M059J (cell line): ENCODE data around the gene RSPH3.

- RAMPAGE, long total RNA: no peak
Observed at GRCh38 chr6:157840575-157842013, 18.0 kb downstream of the SNX9 start.

DNA sequence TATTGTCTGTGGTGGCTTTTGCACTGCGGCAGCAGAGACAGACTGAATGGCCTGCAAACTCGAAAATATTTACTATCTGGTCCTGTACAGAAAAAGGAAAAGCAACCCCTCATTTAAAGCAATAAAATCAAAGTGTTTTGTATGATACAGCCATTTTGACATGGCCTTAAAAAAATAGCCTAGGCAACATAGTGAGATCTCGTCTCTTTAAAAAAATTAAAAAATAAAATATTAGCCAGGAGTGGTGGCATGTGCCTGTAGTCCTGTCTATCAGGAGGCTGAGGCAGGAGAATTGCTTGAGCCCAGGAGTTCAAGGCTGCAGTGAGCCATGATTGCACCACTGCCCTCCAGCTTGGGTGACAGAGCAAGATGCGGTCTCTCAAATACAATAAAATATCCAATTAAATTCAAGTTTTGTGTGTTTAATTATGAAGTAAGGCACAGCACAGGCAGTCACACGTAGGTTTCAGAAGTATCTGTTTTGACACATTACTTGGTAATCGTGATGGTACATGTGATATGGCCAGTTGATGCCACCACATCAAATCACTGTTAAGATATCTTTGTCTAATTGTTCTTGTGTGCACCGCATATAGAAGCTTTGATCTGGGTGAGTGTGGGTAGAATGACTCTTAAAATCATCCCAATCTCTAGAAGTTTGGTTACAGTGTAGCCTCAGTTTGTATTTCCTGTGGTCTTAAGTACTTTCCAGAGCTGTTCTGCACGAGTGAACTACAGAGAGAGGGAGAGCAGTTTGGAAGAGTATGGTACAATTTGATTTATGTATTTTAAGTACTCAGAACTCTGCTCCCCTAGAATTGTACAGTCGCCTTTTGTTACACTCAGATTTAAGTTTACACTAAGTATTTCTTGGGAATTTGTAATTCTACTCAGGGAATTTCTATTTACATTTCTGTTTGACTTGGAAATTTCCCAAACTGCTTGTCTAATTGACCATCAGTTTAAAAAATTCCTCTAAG, 37.3 kb downstream of the SNX9 start:
- RAMPAGE, long total RNA: no peak

DNA sequence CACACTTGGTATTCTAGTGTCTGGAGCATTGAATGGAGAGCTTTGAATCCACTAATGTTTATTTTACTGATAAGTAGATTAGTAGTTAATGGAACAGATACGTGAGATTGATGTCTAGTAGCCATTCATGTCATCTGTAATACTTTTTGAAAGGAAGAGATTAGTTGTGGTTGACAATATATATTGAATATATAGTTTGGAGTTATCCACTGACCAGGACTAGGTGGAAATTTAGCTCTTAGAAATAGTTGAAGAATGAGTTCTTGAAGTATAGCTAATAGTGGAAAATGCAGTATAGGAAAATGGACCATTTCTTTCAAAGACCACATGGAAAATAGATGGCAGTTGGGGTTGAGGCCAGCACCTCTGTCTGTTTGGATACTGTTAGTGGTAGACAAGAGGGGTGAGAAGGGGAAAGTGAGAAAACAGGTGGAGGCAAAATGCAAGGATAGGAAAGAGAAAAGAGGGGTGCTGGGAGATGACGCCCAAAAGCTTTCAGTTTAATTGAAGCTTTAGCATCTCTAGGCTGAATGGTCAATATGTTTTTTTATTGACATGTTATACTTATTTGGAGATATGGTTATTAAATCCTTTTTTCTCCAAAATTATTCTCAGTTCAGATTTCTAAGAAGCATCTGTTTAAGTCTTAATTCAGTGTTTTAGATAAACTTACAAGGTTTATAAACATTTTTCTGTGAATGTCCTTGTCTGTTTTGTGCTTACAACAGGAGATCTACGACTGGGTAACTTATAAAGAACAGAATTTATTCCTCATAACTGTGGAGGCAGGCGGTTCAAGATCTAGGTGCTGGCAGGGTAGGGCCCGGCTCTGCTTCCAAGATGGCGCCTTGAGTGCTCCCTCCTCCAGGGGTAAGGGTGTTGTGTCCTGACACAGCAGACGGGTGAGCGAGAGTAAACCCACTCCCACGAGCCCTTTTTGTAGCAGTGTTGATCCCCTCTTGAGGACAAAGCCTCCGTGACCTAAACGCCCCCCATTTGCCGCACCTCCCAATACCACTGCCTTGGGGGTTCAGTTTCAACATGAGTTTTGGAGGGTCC, 40.6 kb downstream of the SNX9 start:
- RAMPAGE, long total RNA: no peak

GRCh38 chr6:157944650-157945599, 36.7 kb upstream of the SYNJ2 start:
- RAMPAGE, long total RNA: no peak

DNA sequence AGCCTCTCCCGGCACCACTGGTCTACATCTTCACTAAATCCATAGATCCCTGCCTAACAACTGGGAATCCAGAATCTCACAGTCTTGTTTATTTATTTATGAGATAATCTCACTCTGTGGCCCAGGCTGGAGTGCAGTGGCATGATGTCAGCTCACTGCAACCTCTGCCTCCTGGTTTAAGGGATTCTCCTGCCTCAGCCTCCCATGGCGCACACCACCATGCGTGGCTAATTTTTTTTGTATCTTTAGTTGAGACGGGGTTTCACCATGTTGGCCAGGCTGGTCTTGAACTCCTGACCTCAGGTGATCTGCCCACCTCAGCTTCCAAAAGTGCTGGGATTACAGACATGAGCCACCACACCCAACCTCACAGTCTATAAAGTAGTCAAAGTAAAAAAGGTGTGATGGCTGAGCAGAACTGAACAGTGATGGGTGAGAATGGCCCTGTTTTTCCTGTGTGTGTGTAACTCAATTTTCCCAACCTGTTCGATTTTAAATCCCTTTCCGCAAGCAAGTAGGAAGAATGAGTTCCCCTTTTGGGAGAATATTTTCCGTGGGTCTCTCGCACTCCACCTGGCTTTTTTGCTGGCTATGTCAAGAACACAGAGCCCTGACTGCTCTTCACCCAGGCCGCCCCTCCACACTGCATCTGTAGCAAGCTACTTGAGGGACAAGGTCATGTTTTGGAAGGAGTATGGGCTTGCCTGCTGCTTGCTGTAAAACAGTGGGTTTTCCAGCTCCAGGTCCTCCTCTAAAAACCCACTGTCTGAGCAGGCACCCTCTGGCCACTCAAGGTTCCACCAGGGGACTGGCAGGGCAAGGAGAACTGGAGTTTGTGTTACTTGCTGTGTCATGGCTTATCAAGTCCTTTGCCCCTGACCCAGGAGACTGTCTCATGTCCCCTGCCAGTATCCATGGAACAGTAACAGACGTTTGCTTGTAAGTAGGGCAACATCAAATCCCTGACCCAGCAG, 35.8 kb upstream of the SYNJ2 start:
- RAMPAGE, long total RNA: no peak

GRCh38 chr6:157953730-157954073, 28.0 kb upstream of the SYNJ2 start:
- RAMPAGE, long total RNA: no peak

- RAMPAGE, long total RNA: no peak
Observed at GRCh38 chr6:157980886-157981310, 765 bp upstream of the SYNJ2 start.

DNA sequence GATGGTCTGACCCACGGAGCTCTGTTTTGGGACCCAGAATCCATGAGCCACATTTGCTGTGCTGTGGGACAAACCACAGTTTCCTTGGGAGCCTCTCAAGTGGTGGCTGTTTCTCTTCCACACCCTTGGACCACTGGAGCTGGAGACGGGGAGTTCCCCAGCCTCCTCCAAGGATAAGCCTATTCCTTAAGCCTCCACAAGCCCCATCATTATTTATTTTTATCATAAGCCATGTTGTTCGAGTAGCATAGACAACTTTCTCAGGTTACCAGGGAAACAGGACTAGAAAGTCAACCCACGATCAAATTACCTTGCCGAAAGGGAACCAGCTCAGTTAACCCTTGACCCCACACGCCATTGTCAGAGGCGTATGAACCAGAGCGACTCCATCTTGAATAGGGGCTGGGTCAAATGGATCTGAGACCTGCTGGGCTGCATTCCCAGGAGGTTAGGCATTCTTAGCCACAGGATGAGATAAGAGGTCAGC, 22.2 kb downstream of the SYNJ2 start:
- RAMPAGE, long total RNA: no peak

- RAMPAGE, long total RNA: no peak
Observed at GRCh38 chr6:158068810-158069422, 87.3 kb downstream of the SYNJ2 start.

DNA sequence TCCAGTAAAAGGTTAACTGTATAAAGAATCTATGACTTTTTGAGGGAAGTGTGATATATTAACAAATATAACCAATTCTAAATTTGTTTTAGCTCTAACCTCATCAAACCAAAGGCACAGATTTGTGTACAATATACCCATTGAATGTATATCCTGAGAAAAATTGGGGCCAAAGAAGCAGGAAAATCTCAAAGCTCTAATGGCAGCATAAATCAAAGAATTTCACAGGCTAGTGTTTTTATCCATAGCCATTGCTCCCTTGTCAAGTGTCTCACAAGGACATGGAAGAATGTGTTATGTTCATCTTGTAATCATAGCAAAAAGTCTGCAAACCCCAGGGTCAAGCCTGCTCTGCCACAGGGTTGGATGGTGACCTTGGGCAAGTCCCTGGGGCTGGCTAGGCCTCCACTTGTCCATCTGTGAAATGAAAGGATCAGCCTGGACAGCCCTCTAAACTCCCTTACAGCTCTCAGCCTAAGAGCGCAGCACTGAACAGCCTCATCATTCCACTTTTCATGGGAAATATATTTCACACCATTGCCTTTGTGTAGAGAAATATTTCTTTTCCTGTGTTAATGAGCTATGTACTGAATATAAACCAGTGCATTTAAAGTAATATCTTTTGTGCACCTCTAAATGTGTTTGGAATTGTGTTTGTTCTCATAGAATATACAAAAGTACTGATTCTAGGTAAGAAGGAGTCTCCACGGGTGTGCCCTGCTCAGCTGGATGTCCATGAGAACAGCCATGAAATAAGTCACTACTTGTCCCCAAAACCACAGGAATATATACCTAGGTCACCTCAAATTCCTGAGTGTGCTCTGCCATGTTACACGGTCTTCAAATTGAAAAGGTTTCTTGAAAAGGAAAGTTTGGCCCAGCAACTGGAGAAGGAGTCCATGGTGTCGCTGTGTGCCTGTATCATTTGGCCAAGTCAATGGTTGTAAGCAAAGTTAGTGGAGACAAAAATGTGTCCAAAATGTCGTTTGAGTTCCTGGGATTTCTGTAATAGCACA, 49.6 kb upstream of the TMEM181 start:
- RAMPAGE, long total RNA: no peak

- RAMPAGE, long total RNA: no peak
Observed at GRCh38 chr6:158673733-158673932, 23.8 kb downstream of the SYTL3 start.

GRCh38 chr6:158686751-158688050, 37.3 kb downstream of the SYTL3 start:
- RAMPAGE, long total RNA: no peak

GRCh38 chr6:158795087-158796192, 23.7 kb downstream of the EZR start:
- RAMPAGE, long total RNA: no peak

DNA sequence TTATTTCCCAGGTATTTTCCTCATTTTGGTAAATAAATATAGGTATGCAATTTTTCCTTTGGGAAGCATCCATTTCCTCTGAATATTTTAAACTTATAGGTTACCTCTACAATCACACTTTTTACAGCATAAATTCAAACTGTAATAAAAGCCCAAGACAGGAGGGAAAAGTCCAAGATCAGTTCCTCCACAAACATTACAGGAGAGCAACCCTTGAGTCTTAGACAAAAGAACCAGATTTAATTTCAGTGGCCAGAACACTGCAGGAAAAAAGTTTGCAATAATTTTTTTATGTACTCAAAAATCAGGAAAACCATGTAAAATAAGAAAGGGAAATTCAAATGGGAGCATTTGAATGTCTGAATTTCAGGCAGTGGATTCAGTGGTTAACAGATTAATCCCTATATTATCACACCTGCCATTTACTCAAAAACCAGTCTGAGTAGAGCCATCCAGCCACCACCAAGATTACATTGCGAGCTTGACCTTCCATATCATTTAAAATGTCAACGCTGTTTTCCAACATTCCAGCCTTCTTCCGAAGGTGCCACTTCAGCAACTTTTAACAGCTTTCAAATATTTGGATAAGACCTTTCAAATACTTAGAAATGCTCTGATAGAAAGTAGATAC, 22.0 kb downstream of the EZR start:
- RAMPAGE, long total RNA: no peak

DNA sequence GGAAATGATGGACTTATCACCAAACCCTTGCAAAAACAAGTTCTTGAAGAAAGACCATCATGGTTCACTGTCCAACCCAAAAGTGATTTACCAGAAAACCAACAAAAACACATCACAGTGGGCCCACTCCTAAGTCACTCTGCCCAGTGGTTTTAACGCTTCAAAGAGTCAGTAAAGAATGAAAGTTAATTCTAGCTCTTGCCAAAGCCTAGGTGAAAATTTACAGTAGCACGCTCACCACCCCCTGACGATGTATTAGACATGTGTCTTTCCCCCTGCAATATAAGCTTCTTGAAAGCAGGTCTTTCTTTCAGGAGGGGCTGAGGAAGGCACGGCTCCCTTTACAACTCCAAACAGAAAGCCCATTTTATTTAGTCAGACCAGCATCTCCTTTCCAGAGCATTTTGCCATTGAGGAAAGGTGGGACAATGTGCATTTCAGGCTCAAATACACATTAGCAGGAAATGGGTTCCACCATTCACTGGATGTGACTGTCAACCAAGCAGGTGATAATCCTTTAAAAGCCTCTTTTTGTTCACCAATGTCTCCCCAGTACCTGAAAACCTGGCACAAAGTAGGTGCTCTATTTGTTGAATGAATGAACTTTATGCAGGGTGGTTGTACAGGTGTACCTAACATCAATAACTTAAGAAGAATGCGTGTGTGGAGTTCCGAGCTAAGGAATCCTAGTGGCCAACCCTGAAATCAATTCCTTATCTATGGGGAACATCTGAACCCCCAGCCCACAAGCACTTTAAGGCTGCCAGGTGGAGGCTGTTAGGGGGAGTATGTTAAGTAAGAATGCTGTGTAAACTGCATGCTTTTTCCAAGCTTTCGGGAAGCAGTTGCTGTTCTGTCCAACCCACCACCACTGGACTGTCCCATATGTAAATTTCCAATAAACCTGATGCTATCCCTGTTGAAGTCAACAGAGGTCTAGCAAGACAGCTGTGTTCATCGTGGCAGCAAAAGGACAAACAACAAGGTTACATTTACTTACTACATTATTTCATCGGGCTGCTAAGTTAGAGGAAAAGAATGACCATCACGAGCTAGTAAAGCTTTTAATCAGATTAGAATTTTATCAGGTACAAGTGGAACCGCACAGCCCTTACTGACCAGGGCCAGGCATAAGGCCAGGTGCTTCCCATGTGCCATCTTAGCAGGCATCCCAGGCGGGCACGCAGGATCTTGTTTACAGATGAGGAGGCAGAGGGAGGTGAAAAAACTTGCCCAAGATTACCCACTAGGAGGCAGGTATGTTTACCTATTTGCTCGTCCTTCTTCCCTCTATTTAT, 11.2 kb downstream of the EZR start:
- RAMPAGE, long total RNA: no peak

- RAMPAGE, long total RNA: no peak
Observed at GRCh38 chr6:158808815-158809693, 10.1 kb downstream of the EZR start.

DNA sequence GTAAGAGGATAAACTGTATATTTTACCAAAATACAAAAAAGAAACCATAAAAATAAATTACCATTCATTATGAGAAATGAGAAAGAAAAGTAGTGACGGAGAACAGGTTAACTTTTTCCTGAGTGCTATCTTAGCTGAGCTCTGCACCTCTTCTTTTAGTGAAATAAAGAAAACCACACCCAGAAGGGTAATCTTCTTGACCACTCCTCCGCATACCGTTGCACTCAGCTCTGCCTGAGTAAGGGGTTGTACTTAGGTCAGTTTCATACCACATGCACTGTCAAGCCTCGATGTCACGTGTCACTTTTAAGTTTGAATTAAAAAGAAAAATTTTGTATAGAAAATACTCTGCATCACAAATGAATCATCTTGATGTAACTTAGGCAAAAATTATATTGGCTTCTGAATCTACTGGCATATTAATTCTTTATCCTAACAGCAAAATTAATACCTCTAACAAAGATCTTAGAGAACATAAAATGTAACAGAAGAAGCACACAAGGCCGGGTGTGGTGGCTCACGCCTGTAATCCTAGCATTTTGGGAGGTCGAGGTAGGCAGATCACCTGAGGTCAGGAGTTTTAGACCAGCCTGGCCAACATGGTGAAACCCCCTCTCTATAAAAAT, 2.8 kb downstream of the EZR start:
- RAMPAGE, long total RNA: no peak

DNA sequence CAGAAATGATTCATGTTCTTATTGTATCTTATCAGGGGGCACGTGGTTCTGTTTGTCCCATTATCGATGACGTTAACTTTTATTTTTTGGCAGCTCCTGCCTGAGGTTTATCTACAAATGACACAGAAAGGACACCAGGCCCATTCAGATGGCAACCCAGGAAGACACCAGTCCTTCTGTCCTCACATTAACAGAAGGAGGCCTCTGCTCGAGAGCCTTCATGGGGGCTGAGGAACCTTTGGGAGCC, 41.2 kb upstream of the EZR start:
- RAMPAGE, long total RNA: no peak

- RAMPAGE, long total RNA: no peak
Observed at GRCh38 chr6:158987460-158987954, 12.5 kb downstream of the RSPH3 start.

DNA sequence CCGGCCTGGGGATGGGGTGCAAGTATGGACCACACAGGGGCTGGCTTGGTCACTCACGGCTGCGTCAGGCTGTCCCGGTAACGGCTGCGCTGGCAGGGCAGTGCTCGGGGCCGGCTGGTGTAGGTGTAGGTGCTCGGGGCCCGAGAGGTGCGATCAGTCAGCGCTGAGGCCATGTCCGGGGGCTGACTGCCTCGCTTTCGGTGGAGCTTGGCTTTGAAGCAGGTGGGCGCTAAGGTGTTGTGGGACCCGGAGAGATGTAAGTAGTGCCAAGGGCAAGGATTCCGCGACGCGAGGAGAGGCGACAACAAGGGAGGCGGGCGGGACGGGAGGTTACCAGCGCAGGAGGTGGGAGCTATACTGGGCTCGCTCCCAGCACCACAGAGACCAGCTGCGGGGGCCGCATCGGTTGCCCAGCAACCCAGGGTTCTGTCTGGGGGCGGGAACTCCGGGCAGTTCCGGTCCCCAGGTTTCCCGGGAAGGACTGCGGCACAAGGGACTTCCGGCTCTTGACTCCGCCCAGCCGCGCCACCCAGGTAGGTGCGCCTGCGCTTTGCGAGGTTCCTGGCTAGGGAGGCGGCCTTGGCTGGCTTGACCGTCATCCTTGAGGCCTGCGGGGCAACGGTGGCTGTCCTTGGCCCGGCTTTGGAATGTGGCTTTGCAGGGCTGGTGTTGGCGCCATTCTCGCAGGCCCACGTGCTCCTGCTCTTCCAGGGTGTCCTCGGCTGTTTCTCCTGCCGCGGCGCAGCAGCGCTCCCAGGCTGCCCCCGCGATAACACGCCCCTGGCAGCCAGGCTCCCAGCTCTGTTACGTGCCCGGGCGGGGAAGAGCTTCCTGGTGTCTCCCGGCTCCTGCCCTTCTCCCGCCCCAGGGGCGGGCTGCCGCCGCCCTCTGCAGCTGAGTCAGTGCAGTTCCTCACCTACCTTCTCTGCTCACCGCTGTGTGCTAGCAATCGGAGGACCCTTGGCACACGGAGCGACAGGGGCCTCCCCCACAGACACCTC, at the start of gene RSPH3:
TSS of gene RSPH3 (minus strand) at position 825 of the 1,001 bp plus-strand sequence.
- RAMPAGE, long total RNA: no peak